ENCODE data around the genes FPGT, LHX8 and ACADM.

DNA sequence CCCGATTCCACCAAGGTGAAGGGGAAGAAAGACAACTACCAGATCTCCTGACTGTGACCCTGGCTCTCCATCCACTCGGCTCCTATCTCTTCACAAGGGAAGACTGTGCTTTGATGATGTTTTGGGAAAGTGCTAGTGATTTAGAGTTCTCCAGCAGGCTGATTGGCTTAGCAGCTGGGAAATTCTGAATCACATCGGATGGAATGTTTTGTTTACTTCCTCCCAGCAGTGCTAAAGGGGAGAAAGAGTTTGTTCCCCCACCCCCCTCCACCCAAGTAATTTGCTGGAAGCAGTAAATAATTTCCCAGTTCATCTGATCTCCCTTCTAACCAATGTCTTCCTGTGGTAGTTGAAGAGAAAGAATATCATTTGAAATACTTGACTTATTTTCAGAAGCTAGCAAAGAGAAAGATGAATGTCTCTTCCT is 29.5 kb downstream of the SGIP1 start:
- PRO-cap, result no peak

- PRO-cap, result no peak
Measured at GRCh38 chr1:66987250-66988067, 62.7 kb downstream of the MIER1 start.

GRCh38 chr1:67479817-67480016 is 49.5 kb upstream of the SERBP1 start:
- PRO-cap, result no peak

- PRO-cap, result no peak
Measured at GRCh38 chr1:67525133-67525345, 94.8 kb upstream of the SERBP1 start.

GRCh38 chr1:67558405-67558711 is 126.6 kb upstream of the GADD45A start:
- PRO-cap, result no peak

DNA sequence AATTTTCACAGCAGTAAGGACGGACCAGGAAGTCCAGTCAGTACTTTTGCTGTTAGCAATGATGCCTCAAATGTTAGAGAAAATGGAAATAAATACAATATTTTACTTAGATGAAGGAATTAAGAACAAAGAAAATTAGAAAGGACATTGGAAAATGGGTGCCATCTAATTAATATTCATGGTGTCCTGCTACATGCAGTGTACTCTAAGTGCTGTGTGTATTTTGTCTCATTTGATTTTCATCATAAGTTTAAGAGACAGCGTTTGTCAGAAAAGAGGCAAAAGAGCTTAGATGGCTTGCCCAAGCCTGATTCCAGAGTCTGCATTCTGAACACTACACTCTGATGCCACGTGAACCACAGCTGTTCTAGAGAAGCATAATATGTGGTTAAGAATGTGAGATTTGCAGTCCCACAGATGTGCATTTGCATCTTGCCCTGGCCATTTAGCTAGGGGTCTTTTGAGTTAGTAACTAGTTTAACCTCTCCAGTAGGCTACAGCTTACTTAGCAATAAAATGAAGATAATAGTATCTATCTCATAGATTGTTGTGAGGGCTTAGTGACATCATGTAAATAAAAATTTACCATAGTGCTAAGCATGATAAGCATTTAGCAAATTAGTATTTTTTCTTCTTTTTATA is 9.2 kb upstream of the GADD45A start:
- PRO-cap, result no peak

GRCh38 chr1:67743386-67743843 is 58.4 kb downstream of the GADD45A start:
- PRO-cap, result no peak

DNA sequence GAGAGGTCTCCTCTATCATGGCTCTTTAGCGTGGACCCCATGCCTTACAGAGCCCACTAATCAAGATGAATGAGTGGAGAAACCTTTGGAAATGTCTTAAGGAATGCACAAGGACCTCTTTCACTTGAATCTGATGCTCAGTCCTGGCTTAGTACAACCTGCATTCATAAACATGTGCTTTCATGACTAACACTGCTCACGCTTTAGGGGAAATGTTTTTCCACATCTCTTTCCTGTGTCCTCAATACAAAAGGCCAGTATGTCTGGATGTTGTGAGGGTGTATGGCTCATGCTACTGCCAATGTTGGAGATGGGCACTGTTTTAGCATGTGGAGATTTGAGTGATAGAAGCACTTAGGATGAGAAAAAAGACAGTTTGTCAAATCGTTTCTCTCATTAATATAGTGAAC is 14.2 kb upstream of the GNG12 start:
- PRO-cap, result no peak

- PRO-cap, result no peak
Measured at GRCh38 chr1:68159467-68160000, 72.8 kb downstream of the WLS start.

DNA sequence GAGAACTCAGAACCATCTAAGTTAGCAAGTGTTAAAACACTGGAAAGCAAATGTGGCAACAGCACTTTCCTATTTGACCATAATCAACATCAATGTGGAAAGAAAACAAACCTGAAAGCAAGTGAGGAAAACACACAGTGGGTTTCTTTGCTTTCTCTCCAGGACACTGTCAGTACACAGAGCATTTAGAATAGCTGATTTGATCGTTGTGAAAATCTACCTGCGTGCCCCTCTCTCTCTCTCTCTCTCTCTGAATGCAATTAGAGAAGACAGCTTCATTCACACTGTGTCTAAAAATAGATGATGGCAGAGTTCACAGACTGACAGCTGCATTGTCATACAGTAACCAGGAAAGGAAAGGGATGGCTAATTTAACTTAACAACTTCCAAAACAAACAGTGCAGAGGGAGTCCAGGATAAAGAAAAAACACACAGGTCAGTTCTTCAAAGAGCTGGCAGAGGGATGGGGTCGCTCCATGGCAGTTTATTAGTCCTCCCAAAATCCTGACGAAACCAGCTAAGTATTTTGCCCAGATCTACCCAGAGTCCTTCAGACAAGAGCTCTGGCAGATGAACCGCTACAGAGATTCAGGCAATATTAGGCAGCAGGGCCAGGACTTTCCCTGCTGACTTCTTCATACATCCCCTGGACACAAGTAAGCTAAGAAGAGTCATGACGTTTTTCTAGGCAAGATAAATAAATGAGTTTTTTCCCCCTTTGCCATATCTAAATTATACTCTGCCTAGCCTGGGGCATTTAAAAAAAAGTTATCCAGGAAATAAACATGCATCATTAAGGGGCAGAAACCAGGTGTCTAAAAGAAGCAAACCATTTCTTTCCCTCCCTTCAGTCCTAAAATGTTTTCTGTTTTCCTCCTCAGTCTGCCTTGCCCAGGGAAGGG is 58.9 kb downstream of the WLS start:
- PRO-cap, result no peak

DNA sequence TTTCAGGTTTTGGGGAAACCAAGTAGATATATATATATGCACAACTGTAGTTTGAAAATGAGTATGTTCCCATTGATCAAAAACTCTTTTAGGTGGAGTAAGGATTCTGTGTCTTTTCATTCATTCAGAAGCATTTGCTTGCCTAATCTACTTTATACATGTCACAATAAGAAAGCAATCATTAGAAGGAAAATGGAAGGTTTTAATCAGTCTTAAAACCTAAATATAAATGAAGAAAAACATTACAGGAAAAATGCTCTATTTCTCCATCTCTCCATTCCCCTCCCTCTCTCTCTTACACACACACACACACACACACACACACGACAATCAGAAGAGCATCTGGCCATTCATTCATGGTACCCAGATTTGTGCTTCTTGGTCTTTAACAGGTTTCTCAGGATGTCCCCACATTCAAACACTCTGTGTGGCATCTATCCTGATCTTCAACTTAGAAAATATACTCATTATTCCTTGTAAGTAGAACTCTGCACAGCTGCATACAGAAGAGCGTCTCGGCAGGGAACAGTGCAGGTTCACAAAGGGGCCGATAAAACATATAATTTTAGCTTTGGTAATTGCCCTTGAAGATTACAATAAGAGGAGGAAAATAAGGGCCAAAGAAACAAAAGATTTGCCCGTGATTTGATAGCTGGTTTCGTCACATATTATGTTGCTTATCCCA is 801 bp downstream of the LRRC40 start:
- PRO-cap, result bidirectional peak, plus-strand start at position 499 of the sequence, minus-strand start at position 291 of the sequence

- PRO-cap, result no peak
Measured at GRCh38 chr1:70239391-70239955, 18.3 kb downstream of the SRSF11 start.

- PRO-cap, result no peak
Measured at GRCh38 chr1:70720145-70720529, 309.1 kb downstream of the CTH start.

DNA sequence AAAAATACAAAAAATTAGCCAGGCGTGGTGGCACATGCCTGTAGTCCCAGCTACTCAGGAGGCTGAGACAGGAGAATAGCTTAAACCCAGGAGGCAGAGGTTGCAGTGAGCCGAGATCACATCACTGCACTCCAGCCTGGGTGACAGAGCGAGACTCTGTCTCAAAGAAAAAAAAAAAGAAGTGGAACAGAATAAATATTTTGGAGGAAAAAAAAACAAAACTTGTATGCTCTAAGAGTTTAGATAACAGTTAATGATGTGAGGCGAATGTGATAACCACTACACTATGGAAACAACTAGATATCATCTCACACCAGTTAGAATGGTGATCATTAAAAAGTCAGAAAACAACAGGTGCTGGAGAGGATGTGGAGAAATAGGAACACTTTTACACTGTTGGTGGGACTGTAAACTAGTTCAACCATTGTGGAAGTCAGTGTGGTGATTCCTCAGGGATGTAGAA is 391.3 kb downstream of the LRRIQ3 start:
- PRO-cap, result no peak

DNA sequence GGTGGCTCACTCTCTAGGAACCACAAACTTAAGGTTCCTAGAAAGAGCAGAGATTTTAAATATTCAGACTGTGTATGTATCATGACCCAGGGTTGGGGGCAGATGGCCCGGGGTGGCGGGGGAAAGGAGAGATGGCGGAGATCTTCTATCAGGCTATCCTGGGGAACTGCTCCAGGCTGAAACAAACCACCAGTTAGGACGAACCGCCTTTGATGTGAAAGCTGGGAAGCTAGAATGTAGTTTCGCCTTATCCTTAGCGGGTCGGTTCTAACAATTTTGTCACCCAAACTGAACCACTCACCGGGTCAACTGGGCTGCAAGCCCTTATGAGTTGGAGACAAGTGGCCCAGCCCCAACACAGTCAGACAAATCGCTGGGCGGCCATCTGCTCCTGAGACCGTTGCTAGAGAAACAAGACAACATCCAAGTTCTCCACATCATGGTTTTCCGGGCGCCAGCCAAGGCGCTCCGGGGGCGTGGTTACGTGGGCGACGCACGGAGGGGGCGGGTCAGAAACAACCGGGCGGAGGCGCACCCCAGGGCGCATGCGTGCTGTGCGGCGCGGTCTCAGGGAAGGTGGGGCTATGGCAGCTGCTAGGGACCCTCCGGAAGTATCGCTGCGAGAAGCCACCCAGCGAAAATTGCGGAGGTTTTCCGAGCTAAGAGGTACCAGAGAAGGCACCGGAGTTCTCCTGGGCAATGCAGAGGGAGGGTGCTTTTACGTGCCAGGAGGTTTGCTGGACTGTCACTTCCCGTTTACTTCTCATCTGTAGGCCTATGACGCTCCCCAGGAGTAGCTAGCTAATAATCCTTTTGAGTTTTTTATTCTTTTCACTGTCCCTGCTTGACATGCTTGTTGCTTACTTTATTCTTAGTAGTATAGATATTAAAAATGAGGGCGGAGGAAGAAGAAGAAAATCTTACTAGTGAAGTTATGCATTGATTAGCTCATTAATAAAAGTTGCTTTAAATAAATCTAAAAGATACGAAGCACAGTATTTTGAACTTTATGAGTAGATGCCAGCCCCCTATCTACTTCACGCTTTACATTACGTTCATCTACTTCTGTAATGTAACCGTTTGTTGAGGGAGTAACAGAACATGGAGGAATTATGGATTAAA is at the start of gene FPGT:
Gene FPGT, plus strand, starts transcription at position 548 of the 1,122 bp plus-strand sequence.
- PRO-cap, result bidirectional peak, plus-strand start at position 548 of the sequence, minus-strand start at position 367 of the sequence

- PRO-cap, result no peak
Measured at GRCh38 chr1:75134223-75134937, at the start of gene LHX8. LHX8 (plus strand) TSS chr1:75134388.

DNA sequence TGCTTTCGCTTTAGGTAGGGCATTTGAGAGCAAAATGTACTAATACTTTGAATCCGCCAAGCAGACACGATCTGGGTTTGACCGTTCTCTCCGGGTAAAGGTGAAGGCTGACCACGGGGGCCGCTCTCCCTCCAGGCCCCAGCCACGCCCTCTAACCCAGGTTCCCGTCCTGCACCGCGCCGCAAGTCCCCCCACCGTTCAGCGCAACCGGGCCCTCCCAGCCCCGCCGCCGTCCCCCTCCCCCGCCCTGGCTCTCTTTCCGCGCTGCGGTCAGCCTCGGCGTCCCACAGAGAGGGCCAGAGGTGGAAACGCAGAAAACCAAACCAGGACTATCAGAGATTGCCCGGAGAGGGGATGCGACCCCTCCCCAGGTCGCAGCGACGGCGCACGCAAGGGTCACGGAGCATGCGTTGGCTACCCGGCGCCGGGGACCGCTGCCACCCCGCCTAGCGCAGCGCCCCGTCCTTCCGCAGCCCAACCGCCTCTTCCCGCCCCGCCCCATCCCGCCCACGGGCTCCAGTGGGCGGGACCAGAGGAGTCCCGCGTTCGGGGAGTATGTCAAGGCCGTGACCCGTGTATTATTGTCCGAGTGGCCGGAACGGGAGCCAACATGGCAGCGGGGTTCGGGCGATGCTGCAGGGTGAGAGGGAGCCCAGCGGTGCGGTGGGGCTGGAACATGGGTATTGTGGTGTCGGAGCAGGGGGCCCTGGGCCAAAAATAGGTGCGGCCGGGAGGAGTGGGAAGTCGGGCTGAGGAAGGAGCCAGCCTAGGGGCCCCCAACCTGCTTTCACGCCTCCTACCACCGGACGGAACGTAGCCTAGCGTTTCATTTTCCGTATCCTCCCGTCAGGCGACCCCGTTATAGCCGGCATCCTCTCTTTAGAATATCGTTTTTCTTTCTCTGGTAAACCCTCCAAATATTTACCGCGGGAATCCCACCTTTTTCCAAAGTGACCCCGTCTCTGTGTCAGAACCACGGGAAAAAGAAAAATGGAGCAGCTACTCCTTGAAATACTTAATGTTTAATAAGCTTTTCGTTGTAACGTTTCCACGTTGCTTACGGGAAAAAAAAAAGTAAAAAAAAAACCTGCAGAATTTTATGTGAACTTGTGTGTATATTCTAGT is at the start of gene ACADM:
Gene ACADM, plus strand, starts transcription at position 532 of the 1,125 bp plus-strand sequence.
- PRO-cap, result bidirectional peak, plus-strand start at position 191 of the sequence, minus-strand start at position 153 of the sequence; bidirectional peak, plus-strand start at position 584 of the sequence, minus-strand start at position 476 of the sequence

DNA sequence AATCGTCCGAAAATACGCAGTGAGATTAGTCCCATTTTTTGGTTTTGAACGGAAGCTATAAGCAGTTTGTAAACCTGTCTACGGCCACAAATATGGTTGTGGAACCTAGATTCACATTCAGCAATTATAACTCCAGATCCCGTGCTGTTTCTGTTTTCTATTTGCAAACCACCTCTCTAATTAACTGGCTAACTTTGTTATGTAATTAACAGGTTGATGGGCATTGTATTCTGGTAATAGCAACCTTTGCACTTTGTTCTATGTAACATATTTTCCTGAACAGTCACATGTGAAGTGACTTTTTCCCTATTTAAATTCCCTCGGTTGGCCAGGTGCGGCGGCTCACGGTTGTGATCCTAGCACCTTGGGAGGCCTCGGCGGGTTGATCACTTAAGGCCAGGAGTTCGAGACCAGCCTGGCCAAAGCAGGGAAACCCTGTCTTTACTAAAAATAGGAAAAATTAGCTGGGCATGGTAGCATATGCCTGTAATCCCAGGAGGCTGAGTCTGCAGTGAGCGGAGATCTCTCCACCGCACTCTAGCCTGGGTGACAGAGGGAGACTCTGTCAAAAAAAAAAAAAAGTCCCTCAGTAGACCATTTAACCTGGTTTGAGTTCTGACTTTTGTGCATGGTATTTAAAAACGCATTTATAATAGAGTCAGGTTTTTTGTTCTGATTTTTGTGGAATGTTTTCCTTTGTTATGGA is 1.4 kb downstream of the ACADM start:
- PRO-cap, result no peak

- PRO-cap, result no peak
Measured at GRCh38 chr1:76068598-76069106, 5.9 kb upstream of the ST6GALNAC3 start.

- PRO-cap, result no peak
Measured at GRCh38 chr1:76106013-76106619, 31.6 kb downstream of the ST6GALNAC3 start.

All from type B pancreatic cell (in vitro differentiated cells).